A673 (cell line): ENCODE results near the genes CLEC4F, CD207 and DYSF.

- PRO-cap = no peak
Observed at GRCh38 chr2:70102374-70103009, 15.2 kb downstream of the PCBP1 start.

DNA sequence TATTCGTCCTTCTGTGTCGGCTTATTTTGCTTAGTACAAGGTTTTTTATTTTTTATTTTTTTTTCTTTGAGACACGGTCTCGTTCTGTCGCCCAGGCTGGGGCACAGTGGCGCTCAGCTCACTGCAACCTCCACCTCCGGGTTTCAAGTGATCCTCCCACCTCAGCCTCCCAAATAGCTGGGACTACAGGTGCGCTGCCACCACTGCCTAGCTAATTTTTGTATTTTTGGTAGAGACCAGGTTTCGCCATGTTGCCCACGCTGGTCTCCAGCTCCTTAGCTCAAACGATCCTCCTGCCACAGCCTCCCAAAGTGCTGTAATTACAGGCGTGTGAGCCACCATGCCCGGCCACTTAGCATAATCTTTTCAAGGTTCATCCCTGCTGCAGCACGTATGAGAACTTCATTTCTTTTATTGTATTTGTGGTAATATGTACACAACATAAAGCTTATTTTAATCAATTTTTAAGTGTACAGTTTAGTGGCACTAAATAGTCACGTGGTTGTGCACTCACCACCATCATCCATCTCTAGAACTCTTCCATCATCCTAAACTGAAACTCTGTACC lies 38.4 kb downstream of the PCBP1 start:
- PRO-cap = bidirectional peak, plus-strand start at position 378 of the sequence, minus-strand start at position 149 of the sequence

DNA sequence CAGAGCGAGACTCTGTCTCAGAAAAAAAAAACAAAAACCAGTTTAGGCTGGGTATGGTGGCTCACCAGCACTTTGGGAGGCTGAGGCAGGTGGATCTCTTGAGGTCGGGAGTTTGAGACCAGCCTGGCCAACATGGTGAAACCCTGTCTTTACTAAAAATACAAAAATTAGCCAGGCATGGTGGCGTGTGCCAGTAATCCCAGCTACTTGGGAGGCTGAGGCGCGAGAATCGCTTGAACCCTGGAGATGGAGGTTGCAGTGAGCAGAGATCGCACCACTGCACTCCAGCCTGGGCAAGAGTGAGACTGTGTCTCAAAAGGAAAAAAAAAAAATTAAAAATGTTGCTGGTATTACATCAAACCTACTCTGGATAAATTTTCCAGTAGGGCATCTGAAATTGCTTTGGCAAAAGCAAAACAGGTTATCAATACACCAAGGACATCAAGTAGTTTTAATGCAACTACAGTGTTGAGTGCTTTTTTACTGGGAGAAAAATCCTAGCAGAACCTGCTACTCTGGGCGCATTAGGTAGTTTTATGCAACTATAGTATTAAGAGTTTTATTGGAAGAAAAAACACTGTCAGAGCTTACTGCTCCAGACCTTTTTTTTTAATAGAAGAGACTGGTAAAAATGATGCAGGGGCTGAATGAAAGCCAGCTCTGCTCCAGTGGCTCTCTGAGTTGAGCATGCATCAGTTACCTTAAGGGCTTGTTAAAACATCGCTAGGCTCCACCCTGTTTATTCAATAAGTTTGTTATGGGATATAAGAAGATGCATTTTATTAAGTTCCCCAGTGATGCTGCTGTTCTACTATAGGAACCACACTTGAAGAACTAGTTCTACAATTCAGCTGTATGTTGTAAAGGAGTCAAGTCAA lies 13.5 kb downstream of the SNRPG start:
- PRO-cap = no peak

DNA sequence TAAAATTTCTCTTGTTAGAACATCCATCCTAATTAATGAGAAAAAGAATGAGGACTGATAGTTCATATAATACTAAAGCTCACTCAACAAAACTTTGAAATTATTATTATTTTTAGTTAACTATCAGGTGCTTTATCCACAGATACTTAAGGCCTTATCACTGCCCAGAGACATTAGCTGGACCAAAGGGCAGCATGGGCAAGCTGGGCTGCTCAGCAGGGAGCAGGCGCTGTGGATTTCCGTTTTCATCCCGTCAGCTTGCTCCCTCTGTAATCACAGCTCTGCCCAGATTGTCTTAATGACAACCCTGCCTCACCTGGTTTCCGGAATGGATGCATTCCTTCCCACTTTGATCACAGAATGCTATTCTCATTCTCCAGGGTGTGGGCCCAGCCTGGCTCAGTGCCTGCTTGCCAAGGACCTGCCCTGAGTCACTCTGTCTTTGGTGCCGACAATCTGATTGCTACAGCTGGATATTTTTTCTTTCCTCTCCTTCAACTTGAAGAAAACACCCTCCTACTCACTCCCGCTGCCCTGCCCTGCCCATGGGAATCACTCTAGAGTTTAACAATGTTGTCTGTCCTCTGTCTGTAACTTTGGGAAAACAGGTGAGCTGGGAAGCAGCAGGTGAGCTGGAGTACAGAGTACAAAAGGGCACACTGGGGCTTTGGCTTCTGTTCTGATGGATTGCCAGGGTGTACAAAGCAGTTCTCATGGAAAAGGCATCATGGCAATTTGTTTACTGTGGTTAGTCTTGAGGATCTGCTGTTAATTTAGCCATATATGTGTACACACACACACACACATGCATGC lies 27.1 kb upstream of the FAM136A start:
- PRO-cap = no peak

GRCh38 chr2:70528830-70529270 lies 24.8 kb downstream of the TGFA start:
- PRO-cap = no peak

GRCh38 chr2:70532337-70532624 lies 21.3 kb downstream of the TGFA start:
- PRO-cap = no peak

DNA sequence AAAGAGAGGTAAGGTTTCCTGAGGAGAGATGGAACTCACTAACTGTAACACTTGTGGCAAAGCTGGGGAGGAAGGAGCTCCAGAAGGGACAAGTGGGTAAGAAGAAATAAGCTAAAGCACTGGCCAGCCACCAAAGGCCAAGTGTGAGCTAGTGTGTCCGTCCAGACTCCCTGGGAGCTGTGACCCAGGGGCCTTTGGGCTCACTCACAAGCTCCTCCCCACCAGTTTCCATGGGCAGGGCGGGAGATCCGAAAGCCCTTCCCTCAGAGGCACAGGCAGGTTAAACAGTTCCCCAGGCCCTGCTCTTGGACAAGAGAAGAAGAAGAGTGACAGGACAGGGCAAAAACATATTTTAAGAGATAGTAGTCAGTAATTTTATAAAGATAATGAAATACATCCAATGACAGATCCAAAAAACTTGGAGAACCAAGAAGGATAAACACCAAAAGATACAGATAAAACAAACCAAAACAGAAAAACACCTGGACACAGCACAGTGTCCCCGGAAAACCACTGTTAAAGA lies 73.1 kb upstream of the TGFA start:
- PRO-cap = no peak

DNA sequence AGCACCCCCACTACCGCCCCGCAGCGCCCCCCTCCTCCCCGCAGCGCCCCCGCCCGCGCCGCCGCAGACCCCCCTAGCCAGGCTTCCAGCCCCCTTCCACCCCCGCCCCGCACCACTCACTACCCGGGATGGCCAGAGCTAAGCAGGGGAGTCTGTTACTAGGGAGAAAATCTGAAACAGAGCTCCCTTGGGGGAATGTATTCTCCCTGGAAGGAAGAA lies 260 bp upstream of the ADD2 start:
- PRO-cap = no peak

- PRO-cap = no peak
Observed at GRCh38 chr2:70820338-70820872, at the start of gene CLEC4F. Gene CLEC4F (minus strand): TSS chr2:70820599.

DNA sequence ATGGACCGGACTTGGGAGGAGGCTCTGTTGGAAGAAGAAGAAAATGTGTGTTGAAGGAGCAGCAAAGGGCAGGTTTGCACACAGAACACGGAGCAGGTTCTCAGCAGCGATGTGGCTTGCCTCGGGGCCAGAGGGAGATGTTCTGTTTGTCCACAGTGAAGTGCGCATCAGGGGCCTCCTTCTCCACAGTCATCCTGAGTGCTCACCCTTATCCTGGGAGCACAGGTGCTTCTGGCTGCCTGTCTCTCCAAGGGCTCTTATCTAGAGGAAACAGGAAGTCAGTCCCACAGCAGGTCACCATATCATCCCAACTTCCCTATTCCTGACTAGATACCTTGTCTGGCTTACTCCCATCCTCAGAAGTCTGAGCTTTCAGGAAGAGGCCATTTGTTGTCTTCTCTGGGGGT lies at the start of gene CD207:
TSS of gene CD207 (minus strand) at position 233 of the 407 bp plus-strand sequence.
- PRO-cap = no peak

DNA sequence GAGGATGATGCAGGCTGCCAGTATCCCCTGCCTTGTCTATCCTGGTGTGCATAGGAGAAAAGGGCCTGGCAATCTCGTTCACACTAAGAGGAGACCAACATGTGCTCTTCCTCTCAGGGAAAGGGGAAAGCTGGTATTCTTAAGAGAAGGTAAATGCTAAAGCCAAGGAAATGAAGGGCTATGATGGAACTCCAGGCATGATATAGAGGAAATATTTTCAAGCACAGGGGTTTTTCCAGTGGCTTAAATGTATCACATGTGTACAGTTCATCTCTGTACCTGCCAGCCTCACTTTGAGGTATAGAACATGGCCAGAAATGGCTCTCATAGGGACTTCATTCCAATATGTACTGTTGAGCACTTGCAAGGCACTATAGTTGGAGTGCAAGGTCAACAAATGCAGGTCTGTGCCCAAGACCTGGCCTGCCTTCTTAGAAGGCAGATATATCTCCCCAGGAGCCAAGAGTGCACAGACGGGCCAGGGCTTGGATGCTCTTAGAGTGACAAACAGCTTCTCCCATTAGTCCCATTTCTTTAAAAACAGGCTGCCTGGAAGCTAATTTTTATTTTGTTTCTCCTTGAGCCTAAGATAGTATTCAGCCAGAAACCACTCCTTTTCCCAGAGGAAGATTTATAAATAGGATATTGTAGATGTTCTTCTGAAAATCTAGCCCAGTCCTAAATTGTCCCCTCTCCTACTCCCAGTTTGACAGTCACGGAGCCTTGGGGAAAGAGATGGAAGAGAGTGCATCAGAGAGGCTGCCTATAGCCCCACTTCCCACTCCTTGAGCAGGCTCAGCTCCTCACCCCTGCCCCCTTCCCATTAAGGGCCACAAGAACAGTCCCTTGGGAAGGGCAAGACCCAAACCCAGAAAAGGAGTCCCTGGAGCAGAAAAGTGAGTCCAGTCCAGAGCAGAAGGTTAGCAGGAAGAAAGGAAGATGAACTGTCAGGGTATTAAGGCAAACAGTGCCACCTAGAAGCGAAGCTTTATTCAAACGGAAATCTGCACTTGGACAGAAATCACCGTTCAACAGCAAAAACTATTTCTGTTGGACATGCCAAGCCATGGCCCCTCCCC lies 7.2 kb downstream of the TEX261 start:
- PRO-cap = no peak

DNA sequence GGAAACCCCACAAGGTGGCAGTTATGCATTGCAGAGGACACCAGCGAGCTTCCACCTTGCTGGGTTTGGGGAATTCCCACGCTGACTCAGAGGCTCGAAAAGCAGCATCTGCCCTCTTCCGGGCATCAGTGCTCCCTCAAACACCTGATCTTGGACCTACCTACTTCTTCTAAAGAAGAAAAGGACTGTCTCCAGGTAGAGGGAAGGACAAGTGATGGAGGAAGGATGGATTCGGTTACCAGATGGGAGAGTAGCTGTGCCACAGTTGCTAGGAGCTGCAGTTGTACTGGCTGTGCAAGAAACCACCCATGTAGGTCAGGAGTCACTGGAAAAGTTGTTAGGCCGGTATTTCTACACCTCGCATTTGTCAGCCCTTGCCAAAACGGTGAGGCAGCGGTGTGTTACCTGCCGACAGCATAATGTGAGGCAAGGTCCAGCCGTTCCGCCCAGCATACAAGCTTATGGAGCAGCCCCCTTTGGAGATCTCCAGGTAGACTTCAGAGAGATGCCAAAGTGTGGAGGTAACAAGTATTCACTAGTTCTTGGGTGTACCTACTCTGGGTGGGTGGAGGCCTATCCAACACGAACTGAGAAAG lies 29.1 kb upstream of the TEX261 start:
- PRO-cap = no peak

GRCh38 chr2:71070306-71071046 lies 2.0 kb downstream of the NAGK start:
- PRO-cap = no peak

DNA sequence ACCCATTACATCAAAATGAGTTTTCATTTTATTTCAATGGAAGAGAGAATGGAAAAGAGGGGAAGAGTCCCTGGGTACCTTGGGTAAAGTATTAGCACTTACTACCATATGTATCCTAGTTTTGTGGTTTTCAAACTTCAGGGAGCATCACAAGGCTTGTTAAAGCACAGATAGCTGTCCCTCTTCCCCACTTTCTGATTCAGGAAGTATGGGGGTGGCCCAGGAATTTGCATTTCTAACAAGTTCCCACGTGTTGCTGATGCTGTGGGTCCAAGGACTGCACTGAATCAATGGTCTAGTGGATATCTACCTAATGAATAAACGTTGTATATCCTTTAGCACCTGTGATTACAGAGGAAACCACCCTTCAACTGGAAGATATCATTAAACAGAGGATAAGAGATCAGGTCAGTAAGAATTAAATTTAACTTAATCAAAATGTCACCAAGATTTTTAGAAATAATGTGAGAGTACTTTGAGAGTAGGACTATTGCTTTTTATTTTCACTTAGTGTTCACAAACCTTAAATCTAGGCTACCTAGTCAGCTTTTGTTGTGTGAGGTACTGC lies 9.1 kb downstream of the MPHOSPH10 start:
- PRO-cap = no peak

GRCh38 chr2:71210131-71210799 lies 16.6 kb downstream of the PAIP2B start:
- PRO-cap = no peak

DNA sequence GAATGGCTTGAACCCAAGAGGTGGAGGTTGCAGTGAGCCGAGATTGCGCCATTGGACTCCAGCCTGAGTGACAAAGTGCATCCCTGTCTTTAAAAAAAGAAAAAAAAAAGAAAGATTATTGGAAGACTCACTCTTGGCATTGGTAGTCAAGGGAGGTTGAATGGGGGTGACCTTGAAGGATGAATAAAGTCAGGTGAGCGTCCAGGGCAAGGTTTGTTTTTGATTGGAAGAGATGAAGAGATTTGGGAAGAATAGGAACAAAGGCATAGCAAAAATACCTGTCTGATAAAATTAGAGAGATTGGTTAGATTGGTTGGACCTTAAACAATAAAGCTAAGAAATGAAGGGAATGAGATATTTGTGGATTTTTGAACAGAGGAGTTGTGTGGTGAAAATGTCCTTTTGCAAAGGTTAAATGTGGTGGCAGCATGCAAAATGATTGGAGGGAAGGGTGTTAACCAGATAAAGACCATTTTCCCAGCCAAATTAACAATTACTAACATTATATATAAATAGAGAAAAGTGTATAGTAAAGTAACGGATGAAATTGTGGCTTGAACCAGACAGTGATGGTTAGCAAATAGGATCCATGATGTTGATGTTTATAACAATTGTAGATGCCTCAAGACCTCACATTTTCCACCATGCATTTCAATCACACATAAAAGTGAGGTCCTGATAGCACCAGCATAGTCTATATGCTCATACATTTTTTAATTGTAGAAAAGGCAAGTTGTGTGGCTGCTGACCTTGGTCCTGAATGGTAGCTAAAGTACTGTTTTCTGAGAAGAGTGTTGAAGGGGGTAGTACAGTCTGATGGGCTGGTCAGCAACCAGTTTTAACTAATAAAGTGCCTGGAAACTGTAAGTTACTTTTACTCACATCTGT lies 15.6 kb downstream of the ZNF638 start:
- PRO-cap = no peak

GRCh38 chr2:71455223-71456217 lies 11.0 kb upstream of the DYSF start:
- PRO-cap = no peak

- PRO-cap = no peak
Observed at GRCh38 chr2:71465974-71467281, at the start of gene DYSF. Gene DYSF (plus strand): TSS chr2:71466699.

DNA sequence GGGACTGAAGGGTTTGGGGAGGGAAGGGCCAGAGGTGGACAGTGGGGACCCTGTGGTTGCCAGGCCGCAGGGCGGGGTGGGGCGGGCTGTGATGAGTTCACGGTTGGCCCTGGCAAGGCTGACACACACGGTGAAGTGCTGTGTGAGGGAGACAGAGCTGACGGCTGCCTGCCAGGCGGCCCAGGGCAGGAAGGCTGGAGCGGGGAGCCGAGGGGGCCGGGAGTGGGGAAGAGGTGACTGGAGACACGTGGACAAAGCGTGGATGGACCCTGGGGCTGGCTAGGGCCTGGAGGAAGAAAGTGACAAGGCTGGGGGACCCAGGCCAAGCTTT lies 110.0 kb downstream of the DYSF start:
- PRO-cap = no peak

GRCh38 chr2:71702362-71702761 lies 235.9 kb downstream of the DYSF start:
- PRO-cap = no peak